Neural cell (in vitro differentiated cells): Measurements from ENCODE around the genes IL26, IL22 and MDM1.

DNA sequence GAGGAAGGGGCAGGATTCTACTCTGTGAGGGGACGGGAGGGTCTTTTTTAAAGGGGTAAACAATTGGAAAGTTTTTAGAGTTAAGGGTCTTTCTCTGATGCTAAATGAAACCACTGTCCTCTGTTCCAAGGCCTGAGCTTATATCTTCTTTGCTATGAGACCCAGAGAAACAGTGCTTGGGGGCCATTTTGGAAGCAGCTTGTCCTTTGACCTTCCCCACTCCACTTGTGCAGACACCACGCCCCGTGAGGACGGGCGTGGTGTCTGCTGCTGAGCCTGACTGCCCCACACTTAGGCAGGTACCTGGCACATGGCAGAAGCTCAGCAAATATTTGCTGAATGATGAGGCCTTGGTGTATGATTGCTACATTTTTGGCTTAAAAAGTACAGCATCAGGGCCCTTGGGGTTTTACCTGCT lies 69.9 kb downstream of the RASSF3 start:
- RAMPAGE, long total RNA = no peak

DNA sequence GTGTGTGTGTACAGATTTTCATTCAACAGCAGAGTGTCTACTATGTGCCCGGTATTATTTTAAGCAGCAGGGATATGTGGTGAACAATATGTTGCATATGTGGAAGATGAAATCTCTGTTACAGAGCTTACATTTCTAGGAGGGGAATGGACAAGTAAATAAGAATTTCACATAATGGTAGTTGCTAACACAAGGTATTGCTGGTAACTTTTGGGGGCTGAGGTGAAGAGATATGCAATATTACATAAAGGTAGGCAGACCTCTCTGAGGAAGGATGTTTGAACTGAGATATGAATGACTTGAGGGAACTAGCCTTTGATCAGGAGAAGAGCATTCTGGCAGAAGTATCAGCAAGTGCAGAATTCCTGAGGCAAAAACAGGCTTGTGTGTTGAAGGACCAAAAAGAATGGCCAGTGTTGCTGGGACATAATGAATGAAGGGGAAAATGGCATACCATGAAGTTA lies 5.3 kb downstream of the LEMD3 start:
- RAMPAGE, long total RNA = no peak

GRCh38 chr12:65641915-65642542 lies 182.3 kb upstream of the HMGA2 start:
- RAMPAGE, long total RNA = no peak

- RAMPAGE, long total RNA = no peak
These were observed 1.1 kb downstream of the HMGA2 start for GRCh38 chr12:65825380-65825861.

- RAMPAGE, long total RNA = no peak
These were observed 1.7 kb downstream of the HMGA2 start for GRCh38 chr12:65825862-65826536.

DNA sequence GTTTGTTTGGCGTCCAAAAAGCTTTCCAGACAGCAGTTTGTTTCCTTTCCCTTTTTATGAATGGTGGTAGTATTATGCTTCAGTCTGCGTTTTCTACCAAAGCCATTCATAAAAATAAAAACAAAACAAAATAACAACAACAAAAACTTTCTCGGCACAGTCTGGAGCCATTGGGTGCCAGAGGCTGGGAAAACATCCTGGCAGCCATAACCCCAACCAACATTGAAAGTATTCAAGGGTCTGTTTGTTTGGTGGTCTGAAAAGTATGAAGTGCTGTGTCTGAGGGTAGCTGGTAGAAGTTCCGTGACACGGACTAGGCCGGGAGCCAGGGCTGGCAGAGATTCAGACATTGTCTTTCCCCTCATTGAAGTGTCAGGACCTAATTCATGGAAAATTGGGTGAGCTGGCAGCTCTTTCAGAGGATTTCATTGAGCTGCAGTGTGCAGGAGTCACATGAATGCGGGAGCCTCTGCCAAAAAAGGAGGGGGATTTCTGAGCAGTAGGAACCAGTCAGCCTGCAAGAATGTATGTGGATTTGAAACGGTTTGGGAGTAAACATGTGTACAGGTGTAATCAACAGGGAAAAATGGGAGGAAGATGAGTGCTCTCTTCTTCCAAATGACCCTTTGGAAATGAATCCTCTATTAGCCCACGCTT lies 124.3 kb downstream of the HMGA2 start:
- RAMPAGE, long total RNA = no peak

GRCh38 chr12:66190417-66191213 lies 1.6 kb downstream of the IRAK3 start:
- RAMPAGE, long total RNA = no peak

DNA sequence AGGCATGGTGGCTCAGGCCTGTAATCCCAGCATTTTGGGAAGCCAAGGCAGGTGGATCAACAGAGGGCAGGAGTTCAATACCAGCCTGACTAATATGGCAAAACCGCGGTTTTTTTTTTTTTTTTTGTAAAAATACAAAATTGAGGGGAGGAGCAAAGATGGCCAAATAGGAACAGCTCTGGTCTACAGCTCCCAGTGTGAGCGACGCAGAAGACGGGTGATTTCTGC lies 100.8 kb downstream of the GRIP1 start:
- RAMPAGE, long total RNA = no peak

DNA sequence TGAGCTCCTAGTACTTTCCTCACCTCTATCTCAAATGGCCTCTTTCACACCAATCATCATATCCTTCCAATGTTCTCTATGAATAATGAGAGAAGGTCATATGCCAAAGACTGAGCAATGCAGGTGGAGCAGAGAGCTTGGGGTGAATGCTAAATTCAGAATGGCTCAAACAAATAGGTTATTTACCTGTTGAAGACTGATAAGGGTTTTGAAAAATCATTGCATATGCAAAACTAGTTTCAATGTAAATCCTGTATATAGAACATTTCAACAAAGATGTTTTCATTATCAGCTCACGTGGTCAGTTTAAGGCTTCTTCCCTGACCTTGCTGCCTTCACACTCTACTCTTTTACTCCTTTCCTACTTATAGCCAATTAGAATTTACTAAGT lies 230.3 kb upstream of the GRIP1 start:
- RAMPAGE, long total RNA = no peak

DNA sequence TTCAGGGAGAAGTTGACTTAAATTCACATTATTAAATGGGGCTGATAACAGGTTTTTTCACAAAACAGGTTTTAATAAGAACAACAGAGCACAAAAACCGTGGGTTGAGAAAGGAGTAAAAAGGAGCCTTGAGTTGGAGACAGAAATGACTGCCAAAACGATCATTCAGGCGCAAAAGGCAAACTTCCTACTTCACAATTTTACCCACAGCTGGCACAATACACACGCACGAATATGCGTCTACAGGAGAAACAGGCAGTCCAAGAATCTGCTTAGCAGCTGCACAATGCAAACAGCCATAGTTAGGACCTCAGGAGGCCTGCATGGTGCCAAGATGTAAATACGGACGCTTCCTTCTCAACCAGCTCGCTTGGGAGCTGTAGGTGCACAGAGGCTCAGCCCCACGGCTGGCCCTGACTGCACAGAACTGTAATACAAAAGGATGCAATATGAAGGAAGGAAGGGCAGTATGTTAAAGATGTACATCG lies 250.1 kb upstream of the CAND1 start:
- RAMPAGE, long total RNA = no peak

GRCh38 chr12:67322761-67323554 lies 53.8 kb downstream of the CAND1 start:
- RAMPAGE, long total RNA = no peak

- RAMPAGE, long total RNA = no peak
These were observed 69.7 kb upstream of the DYRK2 start for GRCh38 chr12:67578828-67579280.

GRCh38 chr12:67647853-67648161 lies 738 bp upstream of the DYRK2 start:
- RAMPAGE, long total RNA = no peak

DNA sequence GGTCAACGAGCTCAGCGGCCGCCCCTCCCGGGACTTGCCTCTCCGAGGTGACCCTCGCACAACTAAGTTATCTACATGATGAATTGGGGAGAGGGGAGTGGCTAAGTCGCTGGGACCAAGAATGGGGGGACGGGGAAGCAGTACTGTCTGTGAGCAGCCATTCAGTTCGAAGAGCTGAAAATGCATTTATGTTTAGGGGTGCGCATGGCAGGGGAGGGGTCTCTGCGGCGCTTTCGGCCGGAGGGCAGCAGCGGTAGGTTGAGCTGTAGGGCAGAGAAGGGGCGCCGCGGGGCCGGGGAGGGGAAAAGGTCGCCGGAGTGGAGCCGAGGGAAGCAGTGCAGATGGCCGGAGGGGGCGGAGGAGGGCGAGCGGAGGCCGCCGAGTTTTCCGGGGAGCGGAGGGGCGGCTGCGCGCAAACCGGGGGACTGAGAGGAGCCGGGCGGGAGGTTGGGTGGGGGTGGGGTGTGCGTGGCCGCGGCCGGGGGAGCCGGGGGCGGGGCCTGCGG lies 330 bp upstream of the DYRK2 start:
- RAMPAGE, long total RNA = no peak

DNA sequence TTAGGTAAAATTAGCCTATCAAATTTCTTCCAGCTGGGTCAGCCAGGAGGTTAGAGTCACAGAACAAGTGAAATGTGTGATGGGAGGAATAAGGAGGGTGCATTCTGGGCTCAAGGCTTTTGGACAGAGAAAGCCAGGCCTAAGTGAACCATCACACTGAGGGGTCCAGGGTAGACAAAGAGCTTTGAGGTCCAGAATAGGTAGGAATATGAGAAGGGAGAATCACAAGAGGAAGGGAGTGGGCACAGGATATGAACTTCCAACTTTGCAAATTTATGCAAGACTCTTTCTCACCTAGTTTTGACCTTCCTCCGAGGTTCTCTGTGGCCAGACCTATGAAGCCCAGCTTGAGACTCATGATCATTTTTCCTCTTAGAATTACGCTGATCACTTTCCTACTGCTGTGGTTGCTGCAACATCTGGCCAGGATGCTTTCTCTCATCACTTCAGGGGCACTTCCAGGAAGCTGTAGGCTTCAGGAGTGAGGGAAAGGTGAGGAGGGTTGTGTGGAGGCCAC lies 23.5 kb downstream of the IFNG start:
- RAMPAGE, long total RNA = no peak

DNA sequence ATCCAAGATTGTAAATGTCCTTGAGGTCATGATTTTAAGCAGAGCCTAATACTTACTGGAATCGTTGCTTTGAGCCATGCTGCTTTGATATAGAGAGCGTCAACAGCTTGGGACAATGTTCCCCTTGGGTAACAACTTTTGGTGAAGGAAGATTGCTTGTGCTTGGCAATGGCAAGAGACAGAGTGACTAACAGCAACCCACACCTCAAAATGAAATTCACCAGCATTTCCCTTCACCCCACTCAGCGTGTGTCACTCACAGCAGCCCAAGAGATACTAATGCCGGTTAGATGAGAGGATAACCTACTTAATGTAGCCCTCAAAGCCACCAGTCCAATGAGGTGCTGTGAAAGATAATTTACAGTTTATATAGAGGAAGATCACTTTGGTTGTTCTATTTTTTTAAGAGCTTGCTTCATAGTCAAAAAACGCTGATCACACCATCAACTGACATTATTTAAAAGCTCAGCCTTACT lies at the start of gene IL26:
IL26 (minus strand) TSS at position 281 of the 476 bp plus-strand sequence.
- RAMPAGE, long total RNA = no peak

DNA sequence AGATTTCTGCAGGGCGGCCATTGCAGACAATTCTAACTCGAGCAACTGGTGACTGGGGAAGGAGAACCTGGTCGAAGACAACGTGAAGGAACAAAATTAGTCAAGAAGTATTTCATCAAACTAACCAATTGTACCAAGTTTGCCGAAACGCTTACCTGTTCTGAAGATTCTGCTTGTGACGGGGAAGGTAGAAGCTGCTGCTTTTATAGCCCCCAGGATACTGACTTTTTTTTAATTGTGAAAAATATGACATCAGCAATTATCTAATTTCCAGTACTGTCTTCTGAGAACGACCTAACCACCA lies at the start of gene IL22:
IL22 (minus strand) TSS at position 177 of the 304 bp plus-strand sequence.
- RAMPAGE, long total RNA = no peak

GRCh38 chr12:68319782-68320624 lies 12.2 kb downstream of the MDM1 start:
- RAMPAGE, long total RNA = no peak

DNA sequence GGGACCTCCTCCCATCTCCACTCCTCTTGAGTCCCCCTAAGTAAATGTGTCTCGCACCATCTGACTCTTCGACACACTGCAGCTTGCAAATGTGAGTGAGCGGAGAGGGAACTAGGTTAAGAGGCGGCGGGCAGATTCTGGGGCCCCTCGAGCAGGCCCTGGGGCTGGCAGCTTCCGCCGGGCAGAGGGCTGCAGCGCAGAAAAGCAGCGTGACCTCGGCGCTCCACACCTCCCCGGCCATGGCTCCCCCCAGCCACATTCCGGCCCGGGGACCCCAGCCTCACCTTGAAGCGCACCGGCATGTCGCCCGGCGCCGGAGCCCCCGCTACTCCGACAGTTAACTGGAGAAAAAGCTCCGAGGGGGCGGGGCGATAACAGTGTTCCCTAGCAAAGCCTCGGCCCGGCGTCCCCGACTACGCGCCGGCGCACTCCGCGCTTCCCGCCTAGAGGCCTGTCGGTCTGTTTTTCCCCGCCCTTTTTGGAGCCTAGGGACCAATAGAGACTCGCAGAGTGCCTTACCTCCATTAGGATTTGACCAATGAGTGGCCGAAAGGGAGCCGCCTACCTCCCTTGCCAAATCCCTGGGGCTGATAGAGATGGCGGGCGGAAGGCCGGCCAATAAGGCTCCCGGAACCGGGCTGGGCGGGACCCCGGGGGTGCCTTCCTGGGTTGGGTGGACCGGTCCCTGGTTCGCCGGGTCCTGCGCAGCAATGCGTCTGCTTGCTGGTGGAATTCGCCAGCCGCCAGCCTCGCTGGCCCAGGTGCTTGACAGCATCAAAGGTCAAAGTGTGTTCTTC lies at the start of gene MDM1:
MDM1 (minus strand) TSS at position 419 of the 797 bp plus-strand sequence.
- RAMPAGE, long total RNA = start-site peak on the plus strand centred at position 686 of the sequence, 66 bp wide, 13 and 8 reads in 2 replicates

DNA sequence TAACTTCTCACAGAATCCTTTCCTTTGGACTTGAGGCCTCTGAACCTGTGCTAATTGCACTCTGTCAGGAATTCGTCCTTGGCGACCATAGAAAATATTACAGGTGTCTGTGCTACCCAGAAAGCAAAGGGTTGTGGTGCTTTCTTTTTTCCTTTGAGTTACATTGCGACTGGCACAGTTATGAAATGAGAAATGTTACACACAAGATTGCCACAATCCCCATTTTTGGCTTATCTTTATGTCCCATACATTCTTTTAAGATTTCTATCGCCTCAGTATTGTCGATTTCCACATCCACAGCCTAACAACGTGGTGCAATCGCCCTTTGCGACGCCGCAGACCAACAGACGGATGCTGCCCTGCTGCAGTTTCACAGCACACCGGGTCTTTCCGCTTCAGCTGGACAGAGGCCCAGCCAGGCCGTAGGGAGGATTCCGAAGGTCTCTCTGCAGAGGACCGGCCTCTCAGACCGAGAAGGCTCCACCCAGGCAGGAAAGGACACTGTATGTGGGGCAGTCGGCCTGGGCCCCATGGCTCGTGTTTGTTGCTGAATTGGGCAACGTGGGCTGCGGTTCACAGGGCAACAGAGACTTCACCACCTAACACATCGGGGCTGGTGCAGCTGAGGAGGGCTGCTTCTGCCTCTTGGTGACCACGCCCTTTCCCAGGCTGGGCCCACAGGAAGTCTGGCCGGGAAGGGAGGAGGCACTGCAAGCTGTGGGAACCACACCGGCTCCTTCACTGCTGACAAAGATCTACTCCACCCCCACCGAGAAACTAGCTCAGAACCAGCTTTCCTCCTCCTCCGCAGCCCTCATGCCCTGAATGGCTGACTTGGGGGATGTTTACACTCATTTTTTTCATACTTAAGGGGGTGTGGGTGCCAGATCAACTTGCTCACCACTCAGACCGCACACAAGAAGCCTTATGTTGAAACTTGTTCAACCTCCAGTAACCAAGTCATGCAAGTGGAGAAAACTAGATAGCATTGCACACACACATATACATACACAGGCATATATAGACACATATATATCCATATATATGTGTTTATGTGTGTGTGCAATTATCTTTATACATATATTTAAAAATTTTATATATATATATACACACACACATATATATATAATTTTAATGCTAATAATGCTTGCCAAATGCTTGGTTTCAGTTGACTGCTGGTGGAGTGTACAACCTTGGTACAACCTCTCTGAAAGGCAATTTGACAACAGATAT lies 33.0 kb upstream of the MDM1 start:
- RAMPAGE, long total RNA = no peak